ENCODE measurements around a stretch of chr2.

DNA sequence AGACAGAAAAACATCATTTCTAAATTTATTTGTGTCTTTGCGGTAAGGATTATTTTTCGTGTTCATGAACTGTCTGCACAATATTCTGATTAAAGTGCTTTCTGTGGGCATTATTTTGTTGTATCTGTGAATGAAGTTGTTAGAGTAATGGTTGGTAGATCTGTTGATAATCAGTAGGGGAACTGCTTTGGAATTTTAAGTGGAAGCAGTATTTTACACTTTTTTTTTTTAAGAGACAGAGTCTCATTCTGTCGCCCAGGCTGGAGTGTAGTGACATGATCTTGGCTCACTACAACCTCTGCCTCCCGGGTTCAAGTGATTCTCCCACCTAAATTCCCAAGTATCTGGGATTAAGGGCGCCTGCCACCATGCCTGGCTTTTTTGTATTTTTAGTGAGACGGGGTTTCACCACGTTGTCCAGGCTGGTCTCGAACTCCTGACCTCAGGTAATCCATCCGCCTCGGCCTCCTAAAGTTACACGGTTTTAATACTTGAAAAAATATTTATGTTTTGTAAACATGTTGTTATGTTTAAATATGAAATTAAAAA lies 16.3 kb downstream of the GLS start:
- RRBS = no CpG with 5 or more reads among the region's 11 CpGs

DNA sequence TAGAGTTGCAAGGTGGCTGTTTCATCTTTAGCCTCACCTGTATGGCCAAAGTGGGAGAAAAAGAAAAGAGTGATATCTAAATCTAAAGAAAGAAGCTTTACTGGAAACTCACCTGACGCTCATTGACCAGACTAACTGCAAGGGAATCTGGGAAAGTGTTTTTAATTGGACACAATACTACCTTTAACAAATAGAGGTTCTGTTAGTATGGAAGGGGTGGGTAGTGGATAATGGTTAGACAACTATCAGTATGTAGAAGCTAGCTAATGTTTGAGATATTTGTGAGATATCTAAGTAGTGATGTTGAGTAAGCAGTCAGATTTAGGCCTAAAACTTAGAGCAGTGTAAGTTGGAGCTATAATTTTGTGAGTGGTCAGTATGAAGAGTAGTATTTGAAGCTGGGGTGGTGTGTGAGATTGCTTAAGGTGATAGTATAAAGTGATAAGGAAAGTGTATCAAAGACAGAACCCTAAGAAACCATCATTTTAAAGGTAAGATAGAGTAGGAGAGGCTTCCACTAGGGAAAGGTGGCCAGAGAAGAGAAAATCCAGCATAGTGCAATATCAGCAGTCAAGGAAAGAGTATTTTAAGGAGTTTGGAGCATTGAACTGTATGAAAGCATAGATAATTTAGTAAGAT lies 62.4 kb downstream of the GLS start:
- RRBS = no CpG with 5 or more reads among the region's 1 CpG

DNA sequence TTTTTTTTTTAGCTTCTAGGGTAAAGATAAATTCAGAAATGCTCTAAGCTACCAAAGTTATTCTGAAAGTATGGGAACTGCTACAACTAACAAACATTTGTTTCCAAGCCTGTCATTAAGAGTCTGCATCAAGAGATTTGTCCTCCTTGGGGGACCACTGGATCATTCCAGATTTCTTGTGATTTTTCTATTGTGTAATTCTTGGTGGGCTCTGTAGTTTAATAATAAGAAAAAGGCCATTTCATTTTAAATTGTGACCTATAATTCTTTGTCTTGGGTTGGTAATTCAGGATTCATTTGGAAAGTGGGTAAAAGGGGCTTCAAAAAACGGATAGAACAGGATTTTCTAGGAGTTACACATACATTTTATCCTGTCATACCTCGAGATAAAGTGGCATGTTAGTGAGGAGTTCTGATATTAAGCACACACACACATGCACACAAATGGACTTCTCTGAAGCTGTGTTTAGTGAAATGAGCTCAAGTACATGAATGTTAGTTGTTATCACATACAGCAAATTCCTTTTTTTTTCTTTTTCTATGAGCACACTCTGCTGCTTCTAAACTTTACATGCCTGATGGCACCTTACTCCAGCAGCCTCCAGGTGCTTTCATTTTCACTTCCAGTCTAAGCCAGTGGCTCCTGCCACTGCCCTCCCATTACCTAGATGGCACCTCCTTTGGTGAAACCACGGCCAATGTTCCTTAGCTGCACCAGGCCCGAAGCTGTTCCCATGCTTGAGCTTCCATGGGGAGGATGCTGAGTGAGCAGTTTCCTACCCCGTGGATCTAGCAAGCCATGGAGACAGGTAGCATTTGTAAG lies 49.9 kb downstream of the STAT1 start:
- RRBS = no CpG with 5 or more reads among the region's 5 CpGs

DNA sequence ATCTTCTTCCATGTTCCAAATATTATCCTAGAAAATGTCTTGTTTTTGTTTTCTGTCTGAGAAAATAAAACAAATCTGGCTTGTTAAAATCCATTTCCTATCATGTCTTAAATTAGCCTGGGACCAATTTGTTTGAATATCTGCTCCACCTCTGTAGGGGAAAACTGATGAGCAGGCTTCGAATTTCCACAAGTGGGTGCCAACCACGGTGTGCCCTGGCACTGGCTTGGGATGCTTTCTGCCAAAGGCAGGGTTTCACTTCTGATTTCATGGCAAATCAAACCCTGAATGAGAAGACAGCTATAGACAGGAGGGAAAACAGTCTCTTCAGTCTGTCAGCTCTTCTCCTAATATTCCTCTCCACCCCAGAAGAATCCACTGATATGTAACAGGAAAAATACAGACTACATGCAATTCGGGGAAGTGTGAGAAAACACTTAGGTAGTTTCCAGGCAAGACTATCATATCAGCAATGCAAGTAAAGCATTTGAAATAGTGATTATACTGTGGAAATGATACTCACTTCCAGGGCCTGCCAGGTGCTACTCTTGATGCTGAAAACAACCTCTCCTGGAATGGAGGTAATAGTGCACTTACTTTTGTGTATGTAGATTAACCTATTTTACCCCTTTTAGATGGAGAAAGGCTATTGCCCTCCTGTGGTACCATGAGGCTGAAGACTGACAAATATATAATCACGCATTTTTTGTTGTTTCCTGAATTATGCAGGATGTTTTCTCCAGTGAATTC lies 33.8 kb upstream of the STAT4 start:
- RRBS = no CpG with 5 or more reads among the region's 4 CpGs

GRCh38 chr2:191245820-191246718 lies 865 bp downstream of the MYO1B start:
- RRBS = 1% methylated on average over 17 of the region's 40 CpGs

DNA sequence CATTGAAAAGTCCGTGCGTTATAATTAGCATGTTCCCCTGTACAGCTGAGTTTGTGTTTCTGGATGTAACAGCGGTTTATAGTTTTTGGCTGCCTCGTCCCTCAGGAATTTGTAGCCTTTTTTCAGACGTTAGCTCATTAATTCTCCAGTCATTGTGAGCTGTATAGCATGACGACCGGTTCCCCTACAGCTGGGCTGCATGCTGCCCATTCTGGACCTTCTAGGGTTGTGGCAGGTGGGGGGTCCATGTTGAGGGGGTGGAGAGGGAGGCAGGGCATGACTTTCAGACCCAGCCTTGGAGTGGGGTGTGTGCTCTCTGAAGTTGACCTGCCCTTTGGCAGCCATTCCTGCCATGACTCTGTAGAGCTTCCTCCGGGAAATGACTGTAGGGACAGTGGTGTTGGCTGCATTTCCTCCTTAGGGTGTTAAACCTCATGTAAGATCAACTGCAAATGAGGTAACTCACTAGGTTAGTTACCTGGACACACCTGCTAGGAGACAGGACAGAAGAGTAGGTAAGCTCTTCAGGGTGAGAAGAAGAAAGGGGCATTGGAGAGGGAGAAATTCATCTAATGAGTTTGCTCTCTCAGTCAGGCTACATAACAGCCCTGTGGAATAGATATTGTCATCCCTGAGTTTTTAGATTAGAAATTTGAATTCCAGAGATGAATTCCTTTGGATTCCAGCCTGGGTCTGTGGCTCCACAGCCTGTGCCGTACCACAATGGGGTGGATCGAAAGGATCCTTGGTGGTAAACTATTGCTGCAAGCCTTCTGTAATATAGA lies 20.7 kb downstream of the MYO1B start:
- RRBS = no CpG with 5 or more reads among the region's 10 CpGs

- RRBS = no CpG with 5 or more reads among the region's 6 CpGs
These were observed 149.0 kb downstream of the MYO1B start for GRCh38 chr2:191394032-191394774.

DNA sequence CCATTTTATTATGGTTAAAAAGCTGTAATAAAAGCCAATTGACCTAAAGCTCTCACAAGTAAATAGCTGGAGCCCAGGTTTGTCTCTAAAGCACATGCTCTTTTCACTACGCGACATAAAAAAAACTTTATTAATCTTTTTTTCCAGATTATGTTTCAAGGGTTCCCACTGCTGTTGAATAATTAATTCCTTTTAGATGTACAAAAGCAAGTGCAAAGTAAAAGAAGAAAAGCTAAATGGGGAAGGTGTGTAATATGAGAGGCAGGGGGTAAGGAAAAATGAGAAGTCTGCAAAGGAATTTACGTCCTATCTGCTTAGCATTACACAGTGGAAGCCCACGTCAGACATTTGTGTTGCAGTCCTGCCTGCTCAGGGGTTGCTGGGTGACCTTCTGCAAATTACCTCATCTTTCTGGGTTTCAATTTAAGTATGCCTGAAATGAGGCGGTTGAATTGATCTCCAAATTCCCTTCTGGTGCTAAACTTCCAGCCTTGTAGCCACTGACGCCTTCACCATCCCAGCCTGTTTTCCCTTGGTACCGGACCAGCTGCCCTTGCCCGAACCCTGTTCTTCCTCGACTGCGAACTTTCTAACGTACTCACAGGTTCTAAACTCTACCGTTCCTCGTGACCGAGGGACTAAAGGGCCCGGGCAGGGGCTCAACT lies 691 bp upstream of the NABP1 start:
- RRBS = 0% methylated on average over 6 of the region's 15 CpGs

- RRBS = 5% methylated on average over 5 of the region's 9 CpGs
These were observed 105 bp upstream of the NABP1 start for GRCh38 chr2:191677992-191678070.

DNA sequence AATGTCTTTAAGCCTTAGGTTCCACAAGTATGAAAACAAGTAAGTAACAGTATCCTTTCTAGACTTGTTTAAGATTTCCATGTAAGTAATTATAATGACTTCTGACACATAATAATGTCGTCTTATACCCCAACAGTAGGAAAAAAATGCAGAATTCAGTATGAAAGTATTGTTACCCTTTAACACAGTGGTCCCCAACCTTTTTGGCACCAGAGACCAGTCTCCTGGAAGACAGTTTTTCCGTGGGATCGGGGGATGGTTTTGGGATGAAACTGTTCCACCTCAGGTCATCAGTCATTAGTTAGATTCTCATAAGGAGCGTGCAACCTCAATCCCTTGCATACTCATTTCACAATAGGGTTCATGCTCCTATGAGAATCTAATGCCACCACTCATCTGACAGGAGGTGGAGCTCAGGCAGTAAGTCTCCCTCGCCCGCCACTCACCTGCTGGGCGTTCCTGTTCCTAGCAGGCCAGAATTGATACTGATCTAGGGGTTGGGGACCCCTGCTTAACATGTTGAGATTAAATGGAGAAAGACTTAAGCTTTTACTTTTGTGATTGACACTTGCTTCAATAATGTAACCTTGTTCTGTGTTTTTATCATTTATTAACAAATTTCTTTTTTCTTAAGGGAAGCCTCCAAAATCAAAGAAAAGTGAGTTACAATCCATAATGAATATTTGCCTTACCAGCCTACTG lies 9.9 kb downstream of the NABP1 start:
- RRBS = no CpG with 5 or more reads among the region's 7 CpGs

- RRBS = no CpG with 5 or more reads among the region's 14 CpGs
These were observed 94.1 kb upstream of the SLC39A10 start for GRCh38 chr2:195562935-195563223.

GRCh38 chr2:195612463-195613370 lies 44.3 kb upstream of the SLC39A10 start:
- RRBS = no CpG with 5 or more reads among the region's 9 CpGs

GRCh38 chr2:196138067-196138521 lies 33.3 kb downstream of the STK17B start:
- RRBS = no CpG with 5 or more reads among the region's 1 CpG

GRCh38 chr2:196144495-196144878 lies 26.9 kb downstream of the STK17B start:
- RRBS = no CpG with 5 or more reads among the region's 4 CpGs

GRCh38 chr2:196242076-196242715 lies 70.8 kb upstream of the STK17B start:
- RRBS = no CpG with 5 or more reads among the region's 8 CpGs

- RRBS = no CpG with 5 or more reads among the region's 11 CpGs
These were observed 711 bp downstream of the CCDC150 start for GRCh38 chr2:196640140-196640712.

GRCh38 chr2:196959948-196960407 lies 33.5 kb upstream of the PGAP1 start:
- RRBS = no CpG with 5 or more reads among the region's 3 CpGs

All from NB4 (cell line).